ENCODE results near the genes DDX5 and SMURF2.

- RRBS, 2 experiments, result under 1 to 6% methylated on average over 10 of the region's 85 CpGs
Measured at GRCh38 chr17:64506043-64506955, at the start of gene DDX5. Gene DDX5 (minus strand): TSS chr17:64506289.

DNA sequence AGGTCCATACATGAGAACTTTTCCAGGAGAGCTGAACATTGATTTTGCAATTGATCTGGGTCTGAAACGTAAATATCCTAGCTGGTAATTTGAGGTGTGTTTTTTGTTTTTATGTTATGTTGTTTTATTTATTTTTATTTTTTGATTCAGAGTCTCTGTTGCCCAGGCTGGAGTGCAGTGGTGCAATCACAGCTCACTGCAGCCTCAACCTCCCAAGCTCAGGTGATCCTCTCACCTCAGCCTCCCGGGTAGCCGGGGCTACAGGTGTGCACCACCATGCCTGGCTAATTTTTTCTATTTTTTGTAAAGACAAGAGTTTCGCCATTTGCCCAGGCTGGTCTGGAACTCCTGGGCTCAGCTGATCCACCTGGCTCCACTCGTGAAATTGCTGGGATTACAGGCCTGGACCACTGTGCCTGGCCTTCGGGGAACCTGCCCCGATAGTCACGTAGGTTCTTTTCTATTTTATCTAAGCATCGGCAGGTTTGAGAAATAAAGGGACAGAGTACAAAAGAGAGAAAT lies 3.7 kb downstream of the CEP95 start:
- RRBS, 2 experiments, result no CpG with 5 or more reads among the region's 9 CpGs

DNA sequence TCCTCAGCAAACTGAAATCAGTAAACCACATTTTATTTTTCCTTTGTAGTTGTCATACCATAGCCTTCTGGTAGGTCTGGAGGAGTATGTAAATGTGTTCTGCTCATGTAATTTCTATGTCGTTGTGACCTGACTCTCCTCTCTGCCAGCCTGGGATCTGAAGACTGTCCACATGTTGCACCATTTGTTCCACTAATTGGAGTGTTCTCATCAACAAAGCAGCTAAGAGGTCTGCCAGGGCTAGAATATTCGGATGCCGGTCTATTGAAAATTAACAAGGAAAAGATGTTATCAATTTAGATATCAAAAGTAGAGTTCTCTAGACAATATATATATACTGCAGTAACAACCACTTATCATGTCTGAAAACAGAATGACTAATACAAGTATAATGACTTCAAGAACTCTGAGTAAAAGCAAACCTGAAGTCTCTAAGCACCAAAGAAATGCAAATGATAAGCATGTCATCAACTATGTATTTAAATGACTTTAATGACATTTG lies 74.0 kb downstream of the CEP95 start:
- RRBS, 2 experiments, result no CpG with 5 or more reads among the region's 3 CpGs

- RRBS, 2 experiments, result 1 to 9% methylated on average over 3 to 12 of the region's 78 CpGs
Measured at GRCh38 chr17:64662147-64663153, at the start of gene SMURF2. Gene SMURF2 (minus strand): TSS chr17:64662307.

DNA sequence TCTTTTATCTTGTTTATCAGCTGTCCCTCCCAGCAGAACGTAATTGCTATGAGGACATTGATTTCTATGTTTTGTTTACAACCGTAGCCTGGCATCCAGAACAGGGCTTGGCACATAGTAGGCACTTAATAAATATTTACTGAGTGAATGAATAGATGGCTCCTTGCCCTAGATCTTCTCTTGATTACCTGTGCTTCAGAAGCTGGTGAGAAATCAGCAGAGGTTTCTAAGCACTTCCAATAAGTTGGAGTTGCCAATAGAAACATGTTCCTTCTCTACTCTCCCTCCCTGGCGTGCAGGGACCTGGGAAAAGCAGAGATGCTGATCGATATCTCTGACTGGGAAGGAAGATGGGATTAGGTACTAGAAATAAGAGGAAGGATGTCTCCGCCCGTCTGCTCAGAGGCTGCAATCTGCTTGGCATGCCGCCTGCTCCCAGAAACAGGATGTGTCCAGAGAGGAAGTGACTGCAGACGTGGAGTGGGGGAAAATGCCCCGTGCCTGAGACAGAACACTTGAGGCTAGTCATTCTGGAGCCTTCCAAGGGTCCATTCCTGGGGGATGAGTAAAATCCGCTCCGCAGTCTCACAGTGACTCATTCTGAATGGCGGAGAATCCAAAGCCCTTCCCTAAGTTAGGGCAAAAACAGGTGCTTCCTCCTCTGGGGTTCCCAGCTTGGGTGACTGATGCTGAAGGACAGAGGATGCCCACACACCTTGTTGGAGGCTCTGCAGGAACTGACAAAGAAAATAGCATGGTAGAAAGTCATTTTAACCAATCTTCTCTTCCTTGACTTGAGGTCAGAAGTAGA lies 44.9 kb upstream of the SMURF2 start:
- RRBS, 2 experiments, result no CpG with 5 or more reads among the region's 12 CpGs

- RRBS, 2 experiments, result 3 to 10% methylated on average over 27 of the region's 71 CpGs
Measured at GRCh38 chr17:64780030-64781024, 118.2 kb upstream of the SMURF2 start.

DNA sequence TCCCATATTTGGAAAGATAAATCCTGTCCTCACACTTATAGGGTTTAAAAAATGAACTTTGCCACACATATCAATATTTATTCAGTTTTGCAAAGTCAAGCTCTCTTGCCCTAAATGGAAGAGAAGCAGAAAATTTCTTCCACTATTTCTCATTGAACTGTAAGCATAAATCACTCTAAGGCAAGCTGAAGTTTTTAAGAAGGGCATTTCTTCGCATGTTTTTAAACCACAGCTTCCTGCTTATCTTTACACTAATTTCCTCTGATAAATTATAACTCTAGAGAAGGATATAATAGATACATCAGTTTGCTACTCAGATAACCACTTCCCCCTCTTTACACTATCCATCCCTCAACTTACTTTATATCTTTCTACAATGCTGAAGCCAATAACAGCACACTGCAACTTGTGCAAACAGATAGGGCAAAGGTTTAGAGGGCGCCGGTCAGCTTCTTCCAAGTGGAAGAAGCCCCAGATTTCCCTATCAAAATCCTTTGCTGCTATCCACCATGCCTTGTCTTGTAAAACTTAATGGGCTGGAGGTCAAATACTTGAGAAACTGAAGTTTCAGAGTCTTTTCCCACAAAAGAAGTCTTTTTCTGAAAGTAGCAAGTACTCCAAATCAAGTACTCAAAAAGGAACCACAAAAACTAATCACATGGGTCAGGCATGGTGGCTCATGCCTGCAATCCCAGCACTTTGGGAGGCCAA lies 49.8 kb upstream of the LRRC37A3 start:
- RRBS, 2 experiments, result no CpG with 5 or more reads among the region's 3 CpGs

GRCh38 chr17:64986329-64987015 lies 67.2 kb upstream of the LRRC37A3 start:
- RRBS, 2 experiments, result no CpG with 5 or more reads among the region's 12 CpGs

DNA sequence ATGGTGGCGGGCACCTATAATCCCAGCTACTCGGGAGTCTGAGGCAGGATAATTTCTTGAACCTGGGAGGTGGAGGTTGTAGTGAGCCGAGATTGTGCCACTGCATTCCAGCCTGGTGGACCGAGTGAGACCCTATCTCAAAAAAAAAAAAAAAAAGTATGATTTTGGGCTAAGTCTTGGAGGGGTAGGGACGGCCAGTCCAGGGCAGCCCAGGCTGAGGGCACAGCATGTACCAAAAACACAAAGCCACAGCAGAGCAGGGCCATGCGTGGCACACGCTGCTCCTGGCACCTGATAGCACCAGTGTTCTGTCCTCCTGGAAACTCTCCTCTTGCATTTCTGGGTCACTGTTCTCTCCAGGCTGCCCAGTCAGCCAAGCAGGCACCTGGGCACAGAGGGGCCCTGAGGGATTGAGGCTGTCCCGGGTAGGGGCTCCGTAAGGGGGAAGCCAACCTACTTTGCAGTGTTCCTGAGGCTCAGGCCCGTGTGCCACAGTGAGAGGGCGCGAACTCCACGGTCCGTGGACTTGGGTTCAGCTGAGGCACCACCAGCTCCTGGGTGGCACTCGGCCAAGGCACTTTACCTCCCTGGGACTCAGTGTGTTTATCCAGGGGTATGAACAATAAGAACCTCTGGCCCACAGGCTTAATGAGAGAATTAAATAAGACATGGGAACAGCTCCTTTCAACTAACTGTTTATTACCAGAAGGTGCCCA lies 68.0 kb downstream of the GNA13 start:
- RRBS, 2 experiments, result no CpG with 5 or more reads among the region's 15 CpGs

DNA sequence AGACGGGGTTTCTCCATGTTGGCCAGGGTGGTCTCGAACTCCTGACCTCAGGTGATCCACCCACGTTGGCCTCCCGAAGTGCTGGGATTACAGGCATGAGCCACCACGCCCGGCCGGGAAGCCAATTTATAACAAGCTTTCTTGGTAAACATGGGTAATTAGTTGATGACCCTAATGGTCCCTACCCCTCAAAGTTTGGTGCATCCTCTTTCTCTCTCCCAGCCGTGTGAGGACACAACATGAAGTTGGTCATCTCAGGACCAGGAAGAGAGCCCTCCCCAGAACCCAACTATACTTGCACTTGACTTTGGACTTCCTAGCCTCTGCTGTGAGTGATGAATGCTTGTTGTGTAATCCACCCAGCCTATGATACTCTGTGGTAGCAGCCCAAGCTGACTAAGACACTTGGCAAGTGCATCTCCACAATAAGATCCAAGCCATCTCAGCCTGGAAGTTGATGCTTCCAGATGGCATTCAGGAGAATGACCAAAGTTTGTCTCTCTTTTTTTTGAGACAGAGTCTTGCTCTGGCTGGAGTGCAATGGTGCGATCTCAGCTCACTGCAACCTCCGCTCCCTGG lies 65.6 kb downstream of the GNA13 start:
- RRBS, 2 experiments, result no CpG with 5 or more reads among the region's 10 CpGs

- RRBS, 2 experiments, result no CpG with 5 or more reads among the region's 1 CpG
Measured at GRCh38 chr17:65028670-65029083, 27.9 kb downstream of the GNA13 start.

DNA sequence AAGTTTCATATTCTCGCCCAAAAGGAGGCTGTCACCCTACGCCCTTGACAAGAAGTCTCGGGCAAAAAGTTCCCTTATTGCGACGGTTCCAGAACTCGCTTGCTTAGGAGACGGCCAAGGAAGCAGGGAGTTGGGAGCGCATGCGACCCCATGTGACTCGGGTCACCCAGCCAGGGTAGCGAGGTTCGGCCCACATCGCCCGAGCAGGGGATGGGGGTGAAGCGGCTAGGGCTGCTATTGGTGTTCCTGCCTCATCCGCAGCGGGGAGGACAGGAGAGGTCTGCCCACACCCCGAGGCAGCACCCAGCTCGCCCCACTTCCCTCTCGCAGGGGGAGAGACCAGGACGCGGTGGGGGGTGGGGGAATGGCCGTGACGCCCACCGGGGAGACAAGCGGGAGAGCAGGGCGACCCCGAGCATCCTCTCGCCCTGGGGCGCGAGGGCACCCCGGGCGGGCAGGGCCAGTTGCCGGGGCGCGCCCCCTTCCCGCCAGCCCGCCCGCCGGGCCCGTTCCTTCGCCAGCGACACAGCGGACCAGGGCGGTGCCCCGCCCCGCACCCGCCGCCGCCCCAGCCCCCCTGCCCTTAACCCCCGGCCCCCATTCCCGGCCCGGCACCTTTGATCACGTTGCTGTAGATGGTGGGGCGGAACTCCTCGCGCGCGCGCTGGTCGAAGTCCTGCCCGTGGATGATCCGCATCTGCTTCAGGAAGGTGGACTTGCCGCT lies 682 bp downstream of the GNA13 start:
- RRBS, 2 experiments, result 2 to 6% methylated on average over 17 of the region's 64 CpGs

DNA sequence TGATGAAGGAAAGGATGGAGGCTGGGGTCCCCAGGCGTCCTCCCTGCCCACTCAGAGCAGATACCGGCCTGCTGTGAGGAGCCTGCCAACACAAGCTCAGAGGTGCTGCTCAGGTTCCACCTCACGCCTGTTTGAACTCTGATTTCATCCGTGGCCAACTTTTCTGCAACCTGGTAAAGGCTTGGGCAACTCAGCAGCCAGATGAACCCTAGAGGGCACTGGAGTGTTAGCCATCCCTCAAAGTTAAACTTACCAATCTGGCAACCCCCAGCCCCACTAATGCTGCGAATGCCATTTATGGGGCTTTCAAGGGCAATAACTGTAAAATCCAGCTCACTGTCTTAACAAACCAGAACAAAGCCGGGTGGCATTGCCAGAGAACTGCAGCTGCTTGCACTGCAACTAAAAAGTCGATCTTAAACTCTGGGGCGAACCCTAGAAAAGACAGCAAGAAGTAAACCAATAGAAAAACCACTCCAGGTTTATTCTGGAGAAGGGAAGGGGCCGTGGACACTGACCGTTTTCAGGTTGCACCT lies 105.5 kb downstream of the AXIN2 start:
- RRBS, 2 experiments, result no CpG with 5 or more reads among the region's 10 CpGs

DNA sequence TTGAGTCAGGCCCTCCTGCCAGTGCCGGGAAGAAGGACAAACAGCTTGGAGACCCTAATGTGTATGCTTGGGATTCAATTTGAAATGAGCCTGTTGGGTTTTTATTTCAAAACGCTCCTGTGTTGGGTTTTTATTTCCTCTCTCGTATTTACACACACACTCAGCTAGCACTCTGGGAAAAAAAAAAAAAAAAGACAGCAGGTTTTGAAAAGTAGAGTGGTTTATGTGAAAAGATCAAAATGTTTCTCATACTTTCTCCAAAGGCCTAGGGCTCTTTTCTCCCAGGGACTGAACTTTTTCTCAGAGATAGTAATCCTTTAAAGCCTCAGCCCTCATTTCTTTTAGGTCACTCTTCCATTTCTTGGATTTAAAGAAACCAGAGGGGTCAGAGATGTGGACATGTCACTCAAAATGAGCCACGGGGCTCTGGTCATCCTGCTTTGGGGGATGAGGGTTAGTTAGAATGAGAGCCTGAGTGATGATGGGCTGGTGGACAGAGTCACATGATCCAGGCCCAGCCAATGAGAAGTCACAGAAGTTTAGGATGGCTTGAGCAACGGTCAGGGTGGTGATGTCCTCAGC lies 33.6 kb upstream of the AXIN2 start:
- RRBS, 2 experiments, result 35 to 39% methylated on average over 1 of the region's 5 CpGs

- RRBS, 2 experiments, result no CpG with 5 or more reads among the region's 10 CpGs
Measured at GRCh38 chr17:66533625-66534075, 231.2 kb downstream of the PRKCA start.

- RRBS, 2 experiments, result no CpG with 5 or more reads among the region's 15 CpGs
Measured at GRCh38 chr17:66567009-66568014, 264.9 kb downstream of the PRKCA start.

GRCh38 chr17:66697761-66698617 lies 136.9 kb upstream of the CACNG5 start:
- RRBS, 2 experiments, result no CpG with 5 or more reads among the region's 1 CpG

DNA sequence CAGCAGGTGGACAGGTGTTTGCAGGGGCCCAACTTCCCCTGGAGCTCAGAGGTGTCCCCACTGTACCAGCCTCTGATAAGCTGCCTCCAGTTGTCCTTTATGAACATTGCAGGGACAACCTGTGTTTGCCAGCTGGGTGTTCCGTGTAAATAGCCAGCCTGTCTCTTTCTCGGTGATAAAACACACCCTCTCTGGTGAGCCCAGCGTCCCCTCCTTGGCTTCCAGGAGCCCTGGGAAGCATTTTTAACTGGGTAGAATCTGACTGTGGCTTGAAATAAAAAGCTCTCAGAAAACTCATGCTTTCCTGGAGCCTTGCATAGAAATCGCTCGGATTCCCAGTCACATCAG lies 12.1 kb downstream of the CACNG1 start:
- RRBS, 2 experiments, result no CpG with 5 or more reads among the region's 5 CpGs

DNA sequence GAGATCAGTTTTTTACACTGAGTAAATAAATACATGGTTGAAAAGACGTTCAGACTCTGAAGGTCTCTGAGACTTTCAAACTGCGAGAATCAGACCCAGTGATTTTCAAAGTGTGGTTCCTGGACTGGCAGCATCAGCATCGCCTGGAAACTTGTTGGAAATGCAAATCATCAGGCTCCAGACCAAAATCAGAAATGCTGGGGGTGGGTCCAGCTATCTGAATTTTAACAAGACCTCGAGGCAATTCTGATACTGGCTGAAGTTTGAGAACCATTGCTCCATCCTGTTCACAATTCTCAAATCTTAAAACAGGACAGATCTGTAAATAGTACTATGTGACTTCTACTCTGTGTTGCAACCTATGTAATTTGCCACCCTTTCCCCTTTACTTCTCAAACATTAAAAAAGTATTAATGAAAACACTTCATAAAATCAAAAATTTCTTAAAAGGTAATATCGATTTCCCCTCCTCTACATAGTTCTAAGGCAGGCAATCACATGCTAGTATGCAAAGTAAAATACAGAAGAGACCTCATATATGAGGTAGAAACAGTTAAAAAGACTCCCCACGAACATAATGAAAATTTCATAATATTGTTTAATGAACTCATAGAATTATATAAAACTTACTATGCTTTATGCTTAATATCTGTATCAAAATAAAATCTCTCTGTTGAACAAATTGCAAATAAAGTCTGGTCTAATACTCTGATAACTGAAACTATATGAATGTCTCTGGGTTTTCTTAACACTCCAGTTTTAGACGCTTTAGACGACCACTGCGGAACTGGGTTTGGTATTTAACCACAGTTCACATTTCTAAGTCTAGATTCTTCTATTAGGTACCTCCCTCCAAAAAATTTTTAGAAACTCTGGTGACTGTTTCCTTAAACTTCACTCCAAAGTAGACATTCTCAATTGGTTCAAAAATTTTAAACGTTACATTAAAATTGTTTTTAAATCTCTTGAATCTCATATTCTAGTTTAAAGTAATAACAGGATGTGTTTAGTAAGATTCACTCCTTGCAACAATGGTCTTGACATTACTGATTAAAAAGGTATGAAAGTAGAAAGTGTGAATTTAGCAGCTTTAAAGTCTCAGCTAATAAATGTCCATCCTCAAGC lies 28.8 kb downstream of the CACNG1 start:
- RRBS, 2 experiments, result no CpG with 5 or more reads among the region's 10 CpGs

DNA sequence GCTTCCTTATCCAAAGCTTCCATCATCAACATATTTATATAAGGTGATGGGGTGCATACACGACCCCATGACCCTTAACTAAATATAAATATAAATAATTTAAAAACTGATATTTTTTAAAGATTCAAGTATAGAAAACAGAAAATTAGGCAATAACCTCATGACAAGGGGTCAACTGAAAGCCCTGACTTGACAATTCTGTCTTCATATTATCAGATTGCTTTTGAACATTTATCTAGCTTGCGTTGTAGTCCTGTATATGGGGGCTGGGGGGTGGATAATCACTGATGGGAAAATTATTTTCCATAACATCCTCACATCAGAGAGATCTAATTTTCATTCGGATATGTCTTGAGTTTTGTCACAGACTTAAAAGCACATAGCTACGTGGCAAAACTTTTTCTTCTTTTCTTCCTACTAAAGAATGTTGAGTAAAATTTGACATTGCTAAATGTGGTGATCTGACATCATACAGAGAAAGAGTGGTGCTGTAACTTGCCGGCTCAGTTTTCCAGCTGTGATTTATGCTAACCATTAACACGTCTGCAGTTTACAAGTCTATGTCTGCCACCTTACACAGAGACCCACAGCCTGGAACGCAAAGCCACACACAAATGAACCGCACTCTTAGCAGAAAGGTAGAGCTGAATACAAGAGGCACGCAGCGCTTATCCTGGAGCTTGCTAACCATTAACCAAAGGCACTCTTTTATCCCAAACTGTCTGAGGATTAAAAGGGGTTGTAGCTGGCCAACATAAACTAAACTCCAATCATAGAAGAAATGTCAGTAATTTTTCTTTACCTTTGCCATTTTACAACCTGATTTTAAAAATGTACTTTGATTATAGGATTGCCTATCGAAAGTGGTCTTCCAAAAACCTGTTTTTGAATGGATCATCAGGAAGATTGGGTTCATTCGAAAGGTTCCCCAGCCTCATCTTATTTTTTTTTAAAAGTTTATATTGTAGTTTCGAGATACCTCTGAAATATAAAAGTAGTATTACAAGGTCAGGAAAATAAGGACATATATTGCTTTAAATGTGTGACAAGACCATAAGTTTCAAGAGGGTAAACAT lies 31.9 kb downstream of the CACNG1 start:
- RRBS, 2 experiments, result no CpG with 5 or more reads among the region's 13 CpGs

Data from Panc1 (cell line).